AG10803 (cell line): Measurements from ENCODE around the genes TRPT1, PRDX5 and SLC22A12.

DNA sequence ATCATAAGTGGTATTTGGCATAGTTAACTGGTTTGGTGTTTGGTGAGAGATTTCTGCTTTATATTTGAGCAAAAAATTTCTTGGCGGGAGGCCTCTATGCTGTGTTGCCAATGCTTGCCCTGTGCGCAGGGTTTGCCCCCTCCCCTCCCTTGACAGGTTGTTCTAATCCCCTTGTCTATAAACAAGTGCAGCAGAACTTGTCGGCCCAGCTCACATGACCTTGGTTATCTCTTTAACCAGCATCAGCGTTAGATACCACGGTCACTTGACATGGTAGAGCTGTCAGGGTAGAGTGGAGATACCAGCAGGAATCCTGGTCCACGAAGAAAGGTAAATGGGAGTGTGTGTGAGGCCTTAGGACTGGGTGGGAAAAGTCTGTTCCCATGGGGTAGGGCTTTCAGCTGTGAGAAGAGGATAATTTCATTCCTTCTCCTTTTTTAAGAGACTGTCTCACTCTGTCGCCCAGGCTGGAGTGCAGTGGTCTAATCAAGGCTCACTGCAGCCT lies 35.7 kb downstream of the MARK2 start:
- RRBS: no CpG with 5 or more reads among the region's 7 CpGs

DNA sequence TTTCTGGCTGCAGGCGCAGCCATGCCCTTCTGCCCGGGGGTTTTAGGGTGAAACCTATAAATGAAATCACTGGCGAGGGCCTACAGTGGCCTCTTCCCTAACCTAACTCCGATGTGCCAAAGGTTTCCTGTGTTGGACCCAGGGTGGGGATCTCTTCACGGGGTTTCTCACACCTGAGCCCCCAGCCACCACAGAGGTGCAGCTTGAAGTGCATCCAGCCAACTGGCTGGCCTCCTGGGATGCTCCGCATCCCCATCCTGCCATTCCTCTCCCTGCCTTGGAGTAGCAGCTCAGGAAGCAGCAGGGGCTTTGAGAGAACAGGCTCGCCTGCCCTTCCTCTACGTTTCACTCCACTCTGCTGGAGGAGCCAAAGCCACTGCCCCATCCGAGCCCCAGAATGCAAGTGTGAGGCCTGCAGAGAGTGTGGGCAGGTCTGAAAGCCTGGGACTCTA lies 11.4 kb downstream of the RCOR2 start:
- RRBS: no CpG with 5 or more reads among the region's 9 CpGs

DNA sequence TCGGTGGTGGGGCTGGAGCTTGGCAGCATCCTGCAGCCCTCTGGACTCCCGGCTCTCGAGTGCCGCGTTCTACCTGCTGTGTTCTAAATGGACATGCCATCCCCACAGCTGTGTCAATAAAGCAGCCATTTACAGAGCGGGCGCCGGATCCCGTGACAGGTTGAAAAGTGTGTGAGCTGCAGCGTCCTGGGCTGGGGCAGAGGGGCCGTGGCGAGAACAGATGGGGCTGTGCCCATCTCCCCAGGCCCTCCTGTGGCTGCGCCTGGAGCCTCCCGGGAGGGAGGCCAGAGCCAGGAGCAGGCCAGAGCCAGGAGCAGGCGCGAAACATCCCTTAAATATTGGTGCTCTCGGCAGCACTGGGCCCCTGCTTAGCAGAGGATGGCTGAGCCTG lies 46.1 kb downstream of the FLRT1 start:
- RRBS: 92% methylated on average over 7 of the region's 17 CpGs

DNA sequence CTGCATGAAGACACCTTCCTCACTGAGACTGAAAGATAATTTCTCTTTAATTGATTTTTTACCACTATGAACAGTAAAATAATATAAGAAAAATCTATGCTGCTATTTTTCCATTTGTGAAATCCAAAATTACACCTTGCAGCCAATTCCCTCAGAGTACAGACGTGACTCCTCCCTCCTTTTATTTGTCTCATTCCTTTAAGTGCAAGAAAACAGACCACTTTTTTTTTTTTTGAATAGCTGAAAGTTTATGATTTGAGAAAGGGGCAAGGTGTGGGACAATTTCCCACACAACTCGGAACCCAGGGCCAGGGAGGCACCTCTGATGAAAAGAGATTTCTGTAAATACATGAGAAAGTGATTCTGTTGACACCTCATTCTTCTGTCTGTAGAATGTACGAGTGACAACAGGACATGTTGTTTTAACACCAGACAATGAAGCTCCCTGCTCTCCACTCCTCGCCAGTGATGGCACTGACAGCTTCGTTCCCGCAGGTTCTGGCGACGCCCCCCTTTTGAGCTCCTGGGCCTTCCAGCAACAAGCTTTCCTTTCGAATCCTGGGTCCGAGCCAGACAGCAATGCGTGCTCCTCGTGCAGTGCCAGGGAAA lies 50.6 kb downstream of the MACROD1 start:
- RRBS: no CpG with 5 or more reads among the region's 12 CpGs

- RRBS: no CpG with 5 or more reads among the region's 11 CpGs
Measured at GRCh38 chr11:64181494-64182013, 4.4 kb upstream of the STIP1 start.

- RRBS: no CpG with 5 or more reads among the region's 7 CpGs
Measured at GRCh38 chr11:64195505-64196104, 9.6 kb downstream of the STIP1 start.

DNA sequence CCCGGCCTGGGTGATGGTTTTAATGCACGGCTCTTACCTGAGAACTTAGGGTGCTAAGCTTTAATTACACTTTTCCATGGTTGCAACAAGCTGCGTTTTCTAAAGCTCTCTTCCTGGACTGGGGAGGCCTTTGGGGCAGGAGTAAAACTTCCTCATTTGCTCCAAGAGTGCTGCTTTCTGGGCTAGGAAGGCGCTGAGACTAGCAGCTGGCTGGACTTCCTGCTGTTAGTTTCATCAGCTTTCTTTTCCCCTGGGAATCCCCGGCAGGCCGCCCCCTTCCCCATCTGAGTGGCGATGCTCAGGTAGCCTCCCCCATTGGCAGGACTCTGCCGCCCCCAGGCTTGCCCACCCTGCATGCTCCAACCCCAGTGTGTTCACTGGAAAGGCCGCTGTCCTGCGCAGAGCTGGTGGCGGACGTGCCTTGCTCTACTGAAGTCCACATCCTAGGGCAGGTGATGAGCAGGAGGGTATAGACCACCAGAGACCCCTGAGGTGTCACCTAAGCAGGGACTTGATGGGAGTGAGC lies 922 bp upstream of the FERMT3 start:
- RRBS: no CpG with 5 or more reads among the region's 12 CpGs

DNA sequence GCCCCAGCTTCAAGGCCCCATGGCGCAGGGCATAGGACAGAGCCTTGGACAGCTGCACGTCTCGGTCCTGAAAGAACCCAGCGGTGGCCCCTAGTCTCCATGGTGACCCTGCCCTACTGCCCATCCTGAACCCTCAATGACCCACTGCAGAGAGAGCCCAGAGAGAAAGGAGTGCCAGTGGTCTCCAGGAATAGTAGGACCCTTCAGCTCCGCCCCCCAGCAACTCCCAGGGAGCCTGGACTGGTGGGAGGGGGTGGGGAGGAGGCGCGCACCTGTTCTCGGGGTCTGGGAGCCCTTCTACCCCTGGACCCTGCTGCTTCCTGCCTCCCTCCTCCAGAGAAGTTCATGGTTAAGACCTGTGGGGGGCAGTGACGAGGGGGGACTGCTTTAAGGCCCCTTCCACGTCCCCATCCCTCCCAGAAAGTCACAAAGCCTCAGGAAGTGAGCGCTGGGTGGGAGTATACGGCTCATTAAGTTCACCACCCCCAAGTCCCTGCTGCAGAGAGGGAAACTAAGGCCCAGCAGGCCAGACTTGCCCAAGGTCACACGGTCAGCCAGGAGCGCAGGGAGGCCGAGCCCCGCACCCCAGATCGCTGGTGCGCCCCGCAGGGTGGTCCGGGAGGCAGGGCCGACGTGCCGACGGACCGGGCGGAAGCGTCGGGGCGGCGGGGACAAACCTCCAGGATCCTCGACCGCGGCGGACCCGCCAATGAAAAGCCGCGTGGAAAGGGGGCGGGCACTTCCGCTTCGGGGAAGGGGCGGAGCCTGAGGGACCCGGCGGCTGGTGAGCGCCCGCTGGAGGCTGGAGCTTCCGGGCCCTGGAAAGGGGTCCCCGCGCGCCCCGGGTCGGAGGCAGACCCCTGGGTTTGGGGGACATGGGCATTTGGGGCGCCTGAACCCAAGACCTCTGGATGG lies at the start of gene TRPT1:
TSS of gene TRPT1 (minus strand) at position 673 of the 915 bp plus-strand sequence.
- RRBS: 2% methylated on average over 7 of the region's 52 CpGs

GRCh38 chr11:64231074-64231409 lies 694 bp downstream of the DNAJC4 start:
- RRBS: no CpG with 5 or more reads among the region's 7 CpGs

GRCh38 chr11:64269564-64270604 lies 14.6 kb downstream of the BAD start:
- RRBS: 1% methylated on average over 39 of the region's 80 CpGs

- RRBS: 2% methylated on average over 8 of the region's 79 CpGs
Measured at GRCh38 chr11:64317374-64318356, at the start of gene PRDX5. Gene PRDX5, plus strand, starts transcription at chr11:64318121.

DNA sequence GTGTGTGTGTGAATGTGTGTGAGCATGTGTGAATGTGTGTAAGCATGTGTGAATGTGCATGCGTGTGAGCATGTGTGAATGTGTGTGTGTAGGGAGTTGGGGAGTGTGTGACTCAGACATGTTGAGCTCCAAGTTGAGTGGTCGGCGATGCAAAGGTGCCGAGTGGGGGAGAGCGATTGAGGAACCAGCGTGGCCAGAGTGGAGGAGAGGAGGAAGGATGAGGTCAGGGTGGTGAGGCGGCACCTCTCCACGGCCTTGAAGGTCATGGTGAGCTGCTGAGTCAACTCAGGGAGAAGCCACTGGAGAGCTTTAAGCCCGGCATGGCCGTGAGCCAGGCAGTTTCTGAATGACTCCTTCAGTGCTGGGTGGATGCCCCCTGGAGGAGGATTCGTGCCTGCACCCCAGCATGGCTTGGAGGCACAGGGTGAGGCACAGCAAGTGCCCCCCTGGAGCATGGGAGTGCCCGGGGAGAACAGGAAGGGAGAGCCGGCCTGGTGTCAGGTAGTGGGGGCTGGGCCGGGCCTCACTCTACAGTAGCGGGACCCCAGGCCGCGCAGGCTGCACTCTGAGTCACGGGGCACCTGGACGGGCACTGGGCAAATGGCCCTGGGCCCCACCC lies 8.3 kb upstream of the CCDC88B start:
- RRBS: no CpG with 5 or more reads among the region's 19 CpGs

DNA sequence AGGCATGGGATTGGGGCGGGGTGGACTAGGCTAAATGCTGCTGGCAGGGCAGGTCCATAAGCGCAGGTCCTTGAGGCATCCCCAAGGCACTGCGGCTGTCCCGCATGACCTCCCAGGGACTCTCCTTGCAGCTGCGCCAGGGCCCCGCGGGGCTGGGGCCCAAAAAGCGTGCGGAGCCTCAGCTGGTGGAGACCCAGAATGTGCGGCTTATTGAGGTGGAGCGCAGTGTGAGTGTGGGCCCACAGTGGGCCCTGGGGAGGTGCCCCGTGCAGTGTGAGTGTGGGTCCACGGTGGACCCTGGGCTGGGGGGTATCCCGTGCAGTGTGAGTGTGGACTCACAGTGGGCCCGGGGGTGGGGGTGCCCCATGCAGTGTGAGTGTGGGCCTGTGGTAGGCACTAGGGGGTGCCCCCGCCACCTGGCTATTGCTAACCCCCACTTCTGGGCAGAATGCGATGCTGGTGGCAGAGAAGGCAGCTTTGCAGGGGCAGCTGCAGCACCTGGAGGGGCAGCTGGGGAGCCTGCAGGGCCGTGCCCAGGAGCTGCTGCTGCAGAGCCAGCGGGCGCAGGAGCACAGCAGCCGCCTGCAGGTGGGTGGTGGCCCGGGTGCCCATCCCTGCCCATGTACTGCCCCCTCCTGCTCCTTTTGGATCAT lies 7.8 kb upstream of the RPS6KA4 start:
- RRBS: no CpG with 5 or more reads among the region's 22 CpGs

DNA sequence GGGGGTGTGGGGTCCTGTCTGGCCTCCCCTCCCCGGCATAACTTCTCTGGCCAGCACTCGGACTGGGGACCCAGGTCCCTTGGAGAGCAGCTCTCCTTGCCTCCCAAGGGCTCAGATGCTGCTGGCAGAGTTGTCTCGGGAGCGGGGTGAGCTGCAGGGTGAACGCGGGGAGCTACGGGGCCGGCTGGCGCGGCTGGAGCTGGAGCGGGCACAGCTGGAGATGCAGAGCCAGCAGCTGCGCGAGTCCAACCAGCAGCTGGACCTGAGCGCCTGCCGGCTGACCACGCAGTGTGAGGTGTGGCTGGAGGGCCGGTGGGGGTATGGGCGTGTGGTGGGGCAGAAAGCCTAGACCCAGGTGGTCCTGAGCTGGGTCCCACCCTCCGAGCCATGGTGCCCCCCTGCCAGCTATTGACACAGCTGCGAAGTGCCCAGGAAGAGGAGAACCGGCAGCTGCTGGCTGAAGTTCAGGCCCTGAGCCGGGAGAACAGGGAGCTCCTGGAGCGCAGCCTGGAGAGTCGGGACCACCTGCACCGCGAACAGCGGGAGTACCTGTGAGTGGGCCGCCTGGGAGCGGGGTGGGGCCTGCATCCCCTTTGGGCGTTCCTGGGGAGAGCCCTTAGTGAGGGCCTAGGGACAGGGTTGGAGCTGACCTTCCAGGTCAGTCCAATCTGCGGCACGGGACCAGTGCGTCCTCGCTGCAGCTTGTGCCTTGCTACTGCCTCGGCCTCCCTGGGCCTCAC lies 5.8 kb upstream of the RPS6KA4 start:
- RRBS: 74% methylated on average over 4 of the region's 35 CpGs

- RRBS: no CpG with 5 or more reads among the region's 12 CpGs
Measured at GRCh38 chr11:64591030-64591375, at the start of gene SLC22A12. Gene SLC22A12, plus strand, starts transcription at chr11:64591220.

- RRBS: 10% methylated on average over 7 of the region's 34 CpGs
Measured at GRCh38 chr11:64711299-64711870, 11.6 kb downstream of the NRXN2 start.

DNA sequence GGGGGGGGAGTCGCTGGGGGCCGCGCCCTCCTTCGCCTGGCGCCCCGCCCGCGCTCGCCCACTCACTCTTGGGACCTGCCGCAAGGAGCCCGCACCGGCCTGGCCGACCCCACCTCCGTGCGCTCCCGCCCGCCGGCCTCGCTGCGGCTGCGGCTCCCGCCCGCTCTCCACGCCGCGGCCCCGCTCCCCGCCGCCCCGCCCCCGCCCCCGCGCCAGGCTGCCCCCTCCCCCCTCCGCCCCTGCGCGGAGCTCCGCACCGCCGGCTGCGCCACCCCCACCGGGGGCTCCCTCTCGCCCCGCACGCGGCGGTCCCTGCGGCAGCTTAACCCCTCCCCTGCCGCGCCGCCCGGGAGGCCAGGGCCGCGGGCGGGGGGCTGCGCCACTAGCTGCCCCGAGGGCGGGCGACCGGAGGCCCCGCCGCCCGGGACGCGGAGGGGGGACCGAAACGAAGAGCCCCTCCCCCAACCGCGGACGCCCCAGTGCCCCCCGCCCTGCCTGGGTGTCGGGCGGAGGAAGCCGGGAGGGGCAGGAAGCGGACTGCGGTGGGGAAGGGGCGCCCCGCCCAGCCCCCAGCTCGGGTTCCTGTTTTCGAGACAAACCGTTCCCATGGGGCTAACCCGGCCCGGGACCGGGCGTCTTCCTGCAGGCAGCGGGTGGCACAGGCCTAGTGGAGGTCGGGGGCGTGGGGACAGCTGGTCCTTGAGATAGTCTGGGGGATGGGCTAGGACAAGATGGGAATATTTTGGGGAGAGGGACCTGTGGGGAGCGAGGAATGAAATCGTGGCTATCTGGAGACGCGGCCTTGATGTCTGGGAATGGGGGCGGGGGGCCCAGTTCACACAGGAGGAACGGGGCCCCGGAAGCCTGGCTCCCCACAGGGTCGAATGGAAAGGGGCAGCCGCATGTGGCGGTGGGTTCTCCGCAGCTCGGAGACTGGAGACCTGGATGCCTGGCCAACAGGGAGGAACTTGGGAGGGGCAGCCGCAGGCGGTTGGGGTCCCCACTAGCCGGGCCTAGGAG lies 1.0 kb upstream of the RASGRP2 start:
- RRBS: 2% methylated on average over 40 of the region's 102 CpGs

DNA sequence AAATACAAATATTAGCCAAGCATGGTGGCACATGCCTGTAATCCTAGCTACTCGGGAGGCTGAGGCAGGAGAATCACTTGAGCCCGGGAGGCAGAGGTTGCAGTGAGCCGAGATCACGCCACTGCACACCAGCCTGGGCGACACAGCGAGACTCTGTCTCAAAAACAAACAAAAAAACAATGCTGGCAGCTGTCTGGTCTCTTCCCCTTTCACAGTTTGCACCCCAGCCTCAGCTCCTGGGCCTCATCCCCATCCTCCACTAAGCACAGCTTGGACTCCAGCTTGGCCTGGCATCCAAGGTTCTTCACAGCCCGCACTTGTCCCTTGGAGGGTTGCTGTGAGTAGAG lies 2.2 kb upstream of the PYGM start:
- RRBS: no CpG with 5 or more reads among the region's 7 CpGs

DNA sequence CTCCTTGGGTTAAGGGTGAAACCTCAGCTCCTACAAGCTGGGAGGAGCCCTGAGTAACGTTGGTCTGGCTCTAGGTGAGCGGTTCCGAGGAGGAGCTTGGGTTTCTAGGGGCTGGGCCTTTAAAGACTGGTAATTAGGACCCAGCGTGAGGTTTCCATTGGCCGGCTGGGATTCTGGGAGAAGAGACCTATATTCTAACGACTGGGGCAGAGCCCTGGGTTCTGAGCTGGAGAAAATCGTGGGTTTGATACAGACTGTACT lies 856 bp upstream of the MAP4K2 start:
- RRBS: 33% methylated on average over 2 of the region's 7 CpGs

DNA sequence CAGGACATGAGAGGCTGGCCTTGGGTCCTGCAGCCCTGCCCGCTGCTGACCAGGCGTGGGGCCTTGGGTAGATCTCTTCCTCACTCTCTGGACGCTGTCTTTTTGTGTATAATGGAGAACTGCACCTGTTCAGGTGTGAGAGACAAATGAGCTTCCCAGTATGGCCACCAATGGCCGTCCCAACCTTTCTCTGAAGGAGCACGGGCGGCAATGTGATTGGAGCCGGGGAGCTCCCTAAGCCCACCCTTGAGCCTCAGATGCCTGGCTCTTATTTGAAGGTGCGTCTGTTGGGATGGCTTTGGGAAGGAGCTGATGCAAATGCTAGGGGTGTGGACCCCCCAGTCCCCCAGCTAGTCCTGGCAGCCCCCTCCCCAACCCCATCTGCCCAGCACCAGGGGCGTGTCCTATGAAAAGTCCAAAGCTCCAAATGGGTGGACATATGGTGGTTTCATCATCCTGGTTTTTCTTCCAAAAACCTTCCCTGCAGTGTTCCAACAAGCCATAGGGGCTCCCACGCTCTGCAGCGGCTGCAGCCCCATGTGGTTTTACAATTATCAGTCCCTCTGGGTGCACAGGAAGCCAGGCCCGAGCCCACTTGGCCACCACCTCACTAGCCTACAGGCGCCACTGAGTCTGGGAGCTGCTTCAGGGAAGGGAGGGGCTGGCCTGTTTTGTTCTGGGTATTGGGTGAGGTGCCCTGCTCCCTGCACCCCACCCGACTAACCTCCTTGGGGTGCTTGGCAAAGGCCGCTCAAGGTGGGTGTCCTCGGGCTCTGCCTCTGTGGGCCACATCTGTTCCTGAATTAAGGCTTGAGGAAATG lies 5.0 kb upstream of the CDC42BPG start:
- RRBS: no CpG with 5 or more reads among the region's 16 CpGs